ENCODE measurements around a stretch of chr16.

DNA sequence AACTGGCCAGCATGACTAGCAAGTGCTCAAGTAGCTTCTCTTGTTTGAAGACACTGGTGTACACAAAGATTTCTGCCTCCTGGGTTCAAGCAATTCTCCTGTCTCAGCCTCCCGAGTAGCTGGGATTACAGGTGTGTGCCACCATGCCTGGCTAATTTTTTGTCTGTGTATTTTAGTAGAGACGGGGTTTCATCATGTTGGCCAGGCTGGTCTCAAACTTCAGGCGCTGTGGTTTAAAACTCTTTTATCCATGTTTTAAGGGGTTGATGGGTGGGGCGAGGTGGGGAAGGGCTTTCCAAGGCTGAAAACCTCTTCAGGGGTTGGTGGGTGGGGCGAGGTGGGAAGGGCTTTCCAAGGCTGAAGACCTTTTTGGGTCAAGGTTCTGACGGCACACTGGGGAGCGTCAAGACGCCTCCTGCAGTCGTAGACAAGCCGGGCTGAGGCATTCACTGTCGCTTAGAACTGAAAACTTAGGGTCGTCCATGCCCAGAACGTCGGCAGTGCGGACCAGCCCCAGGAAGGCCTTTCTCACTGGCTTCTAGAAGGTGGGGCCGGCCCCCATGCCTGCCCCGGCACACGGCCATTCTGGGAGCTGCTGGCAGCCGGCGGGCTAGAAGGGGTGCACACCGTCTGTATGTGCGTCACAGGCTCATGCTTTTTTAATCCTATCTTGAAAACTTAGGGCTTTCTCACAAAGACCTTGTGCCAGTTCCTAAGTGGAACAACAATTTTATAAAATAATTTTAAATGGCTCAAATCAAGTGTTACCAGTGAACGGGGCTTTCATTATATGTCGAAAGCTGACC is 111.6 kb downstream of the ANKRD11 start:
- PRO-cap = no peak
- RAMPAGE, long total RNA, 3 experiments = no peak in any of the 3 experiments

DNA sequence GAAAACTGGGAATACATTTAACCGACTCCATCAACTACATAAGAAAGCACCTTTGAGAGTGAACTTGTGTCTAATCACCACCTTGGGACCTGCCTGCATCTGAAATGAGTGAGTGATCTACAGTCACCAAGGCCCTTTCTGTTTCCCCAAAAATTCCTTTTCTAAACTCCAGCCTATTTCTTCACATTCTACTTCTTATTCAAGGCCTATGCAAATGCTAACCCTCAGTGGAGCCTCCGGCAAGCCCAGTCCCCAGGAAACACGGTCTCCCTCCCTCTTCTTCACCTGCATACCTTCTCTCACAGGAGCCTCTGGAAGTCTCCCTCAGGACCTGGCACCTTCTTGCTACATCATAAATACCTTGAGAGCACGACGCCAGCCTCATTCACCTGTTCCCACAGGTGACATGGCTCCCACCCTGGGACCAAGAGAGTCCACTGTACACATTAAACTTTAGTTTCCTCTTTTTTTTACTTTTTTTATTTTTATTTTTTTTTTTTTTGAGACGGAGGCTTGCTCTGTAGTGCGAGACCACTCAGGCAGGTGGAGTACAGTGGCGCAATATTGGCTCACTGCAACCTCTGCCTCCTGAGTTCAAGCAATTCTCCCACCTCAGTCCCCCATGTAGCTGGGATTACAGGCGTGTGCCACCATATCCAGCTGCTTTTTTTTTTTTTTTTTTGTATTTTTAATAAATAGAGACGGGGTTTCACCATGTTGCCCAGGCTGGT is 97.4 kb downstream of the ANKRD11 start:
- PRO-cap = no peak
- RAMPAGE, long total RNA, 3 experiments = no peak in any of the 3 experiments

- PRO-cap = no peak
- RAMPAGE, long total RNA, 3 experiments = no peak in any of the 3 experiments
Measured at GRCh38 chr16:89441821-89442273, 48.5 kb downstream of the ANKRD11 start.

DNA sequence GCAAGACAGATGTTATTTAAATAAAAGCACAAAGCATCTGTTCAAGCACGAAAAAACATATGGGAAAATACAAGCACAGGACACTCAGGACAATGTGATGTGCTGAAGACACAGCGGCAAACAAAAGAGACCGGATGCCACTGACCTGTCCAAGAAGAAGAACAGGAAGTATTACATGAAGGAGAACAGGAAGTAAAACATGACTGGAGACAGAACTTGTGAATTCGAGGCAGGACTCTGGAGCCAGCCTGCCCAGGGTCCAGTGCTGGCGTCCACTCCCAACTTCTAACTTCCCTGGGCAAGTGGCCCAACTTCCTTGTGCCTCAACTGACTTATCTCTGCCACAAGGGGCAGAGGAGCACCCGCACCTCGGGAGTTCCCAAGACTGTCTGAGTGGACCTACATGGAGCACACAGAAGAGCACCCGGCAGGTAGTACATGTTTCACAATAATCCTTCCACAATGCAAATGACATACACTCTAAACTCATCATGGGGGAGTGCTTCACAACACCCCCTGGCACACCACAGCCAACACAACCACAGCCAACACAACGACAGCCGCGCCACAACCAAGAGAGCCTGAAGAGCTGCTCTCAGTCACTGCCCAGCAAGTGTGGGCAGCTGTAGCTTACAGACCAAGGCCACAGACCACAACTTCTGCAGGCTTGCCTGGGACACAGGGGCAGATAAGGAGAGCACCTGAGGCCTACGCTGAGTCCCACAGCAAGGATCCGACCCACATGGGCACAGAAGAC is 36.6 kb downstream of the ANKRD11 start:
- PRO-cap = no peak
- RAMPAGE, long total RNA, 3 experiments = no peak in any of the 3 experiments

DNA sequence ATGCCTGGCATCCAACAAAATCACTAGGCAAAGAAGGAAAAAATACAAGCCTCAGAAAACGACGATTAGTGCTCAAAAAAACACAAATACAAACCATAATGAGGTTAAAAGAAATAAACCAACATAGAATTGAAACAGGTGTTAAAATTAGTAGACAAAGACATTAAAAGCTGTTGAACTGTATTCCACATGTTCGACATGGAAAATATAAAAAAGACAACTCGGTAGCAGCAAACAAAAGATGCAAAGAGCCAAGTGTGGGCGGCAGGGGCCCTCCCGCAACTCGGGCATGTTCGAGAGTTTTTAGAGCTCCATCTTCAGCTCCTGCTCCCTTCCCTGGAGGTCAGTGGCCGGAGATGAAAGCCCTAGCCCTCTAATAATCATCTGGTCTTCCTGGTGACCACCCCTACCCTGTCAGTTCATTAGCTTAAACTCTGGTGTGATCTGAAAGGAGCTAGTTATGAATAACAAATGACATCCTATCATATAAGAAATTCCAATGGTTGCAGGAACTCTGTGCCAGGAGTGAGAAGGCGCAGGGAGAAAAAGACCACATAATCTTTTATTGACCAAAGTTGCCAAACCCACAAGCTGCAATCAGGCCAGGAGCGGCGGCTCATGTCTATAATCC is 23.7 kb downstream of the ANKRD11 start:
- PRO-cap = no peak
- RAMPAGE, long total RNA, 3 experiments = no peak in any of the 3 experiments

DNA sequence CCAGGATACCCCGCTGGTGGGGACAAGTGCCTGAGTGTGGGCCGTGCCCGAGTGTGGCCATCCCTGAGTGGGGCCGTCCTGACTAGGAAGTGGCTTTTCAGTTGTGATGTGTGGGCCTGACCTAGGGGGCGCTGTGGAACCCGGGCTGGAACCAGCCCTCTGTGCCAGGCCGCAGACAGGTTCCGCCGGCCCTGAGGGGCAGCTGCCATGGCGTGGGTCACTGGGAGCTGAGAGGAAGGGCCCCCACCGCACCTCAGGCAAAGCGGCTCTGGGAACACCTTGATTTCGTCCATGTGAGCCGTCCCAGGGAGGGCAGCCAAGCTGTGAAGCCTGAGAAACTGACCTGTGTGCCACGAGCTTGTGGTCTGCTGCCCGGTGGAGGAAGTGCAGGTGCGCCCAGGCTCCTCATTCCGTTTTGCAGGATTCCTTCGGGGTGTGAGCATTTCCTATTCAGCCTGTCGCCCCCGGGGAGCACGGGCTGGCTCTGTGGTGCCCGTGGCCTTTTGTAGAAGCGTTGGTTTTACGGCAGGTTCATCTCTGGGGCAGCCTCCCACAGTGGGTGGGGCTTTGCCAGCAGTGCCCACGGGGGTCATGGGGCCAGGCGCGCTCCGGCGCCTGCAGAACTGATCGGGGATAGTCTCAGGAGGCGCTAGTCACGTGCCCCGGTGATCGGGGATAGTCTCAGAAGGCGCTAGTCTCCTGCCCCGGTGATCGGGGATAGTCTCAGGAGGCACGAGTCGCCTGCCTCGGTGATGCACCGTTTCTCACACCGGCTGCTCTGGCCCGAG is 5.3 kb downstream of the RPL13 start:
- PRO-cap = no peak
- RAMPAGE, long total RNA, 3 experiments = no peak in any of the 3 experiments

- PRO-cap = no peak
- RAMPAGE, long total RNA, 3 experiments = no peak in any of the 3 experiments
Measured at GRCh38 chr16:89586914-89587215, 11.3 kb downstream of the CPNE7 start.

DNA sequence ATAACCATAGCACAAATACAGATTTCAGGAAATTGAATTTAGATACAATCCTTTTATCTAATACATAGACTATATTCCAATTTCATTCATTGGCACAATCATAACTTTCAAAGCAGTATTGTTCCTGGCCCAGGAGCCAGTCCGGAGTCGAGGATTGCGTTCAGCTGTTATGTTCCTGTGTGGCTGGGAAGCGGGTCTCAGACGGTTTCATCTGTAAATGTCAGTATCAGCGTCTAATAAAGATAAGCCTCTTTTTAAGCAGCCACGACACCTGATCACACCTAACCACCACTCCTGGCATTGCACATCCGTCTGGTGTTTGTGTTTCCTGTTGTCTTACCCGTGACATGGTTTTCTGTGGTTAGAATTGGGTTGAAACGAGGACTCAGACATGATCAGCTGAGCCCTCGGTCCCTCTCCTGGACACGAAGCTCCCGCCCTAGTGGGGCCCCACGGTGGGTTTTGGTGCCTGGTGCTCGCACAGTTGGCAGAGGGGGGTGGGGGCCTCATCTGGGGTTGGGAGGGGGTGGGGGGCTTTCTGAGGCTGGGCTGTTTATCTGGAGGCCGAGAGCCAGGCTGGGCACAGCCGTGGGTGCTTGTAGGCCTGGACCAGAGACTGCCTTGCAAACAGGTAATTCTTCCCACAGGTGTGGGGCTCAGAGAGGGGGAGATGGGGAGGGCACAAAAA is 18.3 kb downstream of the CPNE7 start:
- PRO-cap = no peak
- RAMPAGE, long total RNA, 3 experiments = no peak in any of the 3 experiments

DNA sequence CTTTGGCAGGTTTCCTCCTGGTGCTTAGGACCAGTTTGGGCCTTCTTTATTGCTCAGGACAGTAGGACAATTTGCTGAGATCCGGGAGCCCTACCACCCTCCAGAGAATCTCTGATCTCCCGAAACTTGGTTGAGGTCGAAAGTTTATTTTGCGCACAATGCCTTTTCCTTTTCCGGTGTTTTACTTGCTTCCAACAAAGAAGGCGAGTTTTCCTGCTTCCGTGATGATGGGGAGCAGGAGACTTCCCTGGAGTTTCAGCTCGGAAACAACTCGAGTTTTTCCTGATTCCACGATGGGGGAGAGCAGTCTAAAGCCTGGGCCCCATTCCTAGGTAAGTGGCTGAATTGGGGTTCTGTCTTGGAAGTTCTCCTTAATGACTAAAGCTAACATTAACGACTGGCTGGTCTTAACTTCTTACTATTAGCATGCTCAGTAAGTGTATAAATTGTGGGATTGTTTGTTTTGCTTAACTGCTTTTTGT is 13.9 kb upstream of the CDK10 start:
- PRO-cap = no peak
- RAMPAGE, long total RNA, 3 experiments = no peak in any of the 3 experiments

DNA sequence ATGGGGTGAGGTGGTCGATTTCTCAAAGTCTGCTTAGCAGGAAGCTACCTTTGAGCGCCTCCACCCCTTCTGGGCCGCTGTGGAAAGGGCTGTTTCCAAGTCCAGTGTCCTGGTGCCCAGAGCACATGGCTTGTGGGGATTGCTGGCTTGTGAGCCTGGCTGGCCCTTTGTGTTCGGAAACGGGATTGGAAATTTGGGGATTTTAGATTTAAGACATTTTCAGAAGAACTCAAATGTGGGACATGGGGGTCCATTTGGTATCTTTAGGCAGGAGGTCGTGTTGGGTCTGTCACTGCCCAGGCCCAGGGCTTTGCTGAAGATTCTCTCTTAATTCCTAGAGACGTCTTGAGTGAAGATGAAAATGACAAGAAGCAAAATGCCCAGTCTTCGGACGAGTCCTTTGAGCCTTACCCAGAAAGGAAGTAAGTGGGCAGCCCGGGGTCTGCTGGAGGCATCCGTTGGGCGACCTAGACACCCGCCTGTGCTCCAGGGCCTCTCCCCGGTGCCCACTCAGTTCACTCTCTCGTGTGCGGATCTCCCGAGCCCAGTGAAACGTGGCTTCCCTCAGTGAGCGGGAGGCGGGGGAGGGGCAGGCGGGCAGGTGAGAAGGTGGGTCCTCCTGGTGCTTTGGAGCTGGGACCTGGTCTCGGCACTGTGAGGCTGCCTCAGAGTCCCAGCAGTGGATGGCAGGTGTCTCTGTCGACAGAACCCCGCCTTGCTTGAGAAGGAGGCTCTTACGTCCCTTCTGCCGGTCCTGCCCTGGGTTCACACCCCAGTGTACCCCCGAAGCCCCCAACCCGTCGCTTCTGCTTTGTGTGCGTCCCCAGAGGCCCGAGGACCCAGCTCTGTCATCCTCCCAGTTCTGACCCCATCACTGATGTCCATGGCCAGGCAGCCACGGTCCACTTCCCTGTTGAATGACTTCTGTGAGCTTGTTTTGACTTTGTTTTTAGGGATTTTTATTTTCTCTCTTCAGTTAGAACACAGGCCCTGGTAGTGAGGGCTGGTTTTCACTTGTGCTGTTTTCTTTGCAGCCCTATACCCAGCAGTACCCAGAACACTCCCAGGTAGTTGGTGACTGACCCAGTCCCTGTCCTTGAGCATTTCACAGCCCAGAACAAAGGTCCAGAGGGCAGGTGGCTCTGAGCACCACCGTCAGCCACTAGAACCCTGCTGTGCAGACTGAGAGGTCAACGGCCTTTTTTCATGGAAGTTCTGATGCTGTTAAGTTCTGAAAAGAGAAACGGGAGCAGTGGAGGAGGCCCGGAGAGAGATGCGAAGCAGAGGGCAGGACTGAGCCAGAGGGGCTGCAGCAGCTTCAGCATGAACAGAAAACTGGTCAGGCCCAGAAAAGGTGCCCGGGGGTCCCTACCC is 8.0 kb downstream of the ZNF276 start:
- PRO-cap = no peak
- RAMPAGE, long total RNA, 3 experiments = no peak in any of the 3 experiments

DNA sequence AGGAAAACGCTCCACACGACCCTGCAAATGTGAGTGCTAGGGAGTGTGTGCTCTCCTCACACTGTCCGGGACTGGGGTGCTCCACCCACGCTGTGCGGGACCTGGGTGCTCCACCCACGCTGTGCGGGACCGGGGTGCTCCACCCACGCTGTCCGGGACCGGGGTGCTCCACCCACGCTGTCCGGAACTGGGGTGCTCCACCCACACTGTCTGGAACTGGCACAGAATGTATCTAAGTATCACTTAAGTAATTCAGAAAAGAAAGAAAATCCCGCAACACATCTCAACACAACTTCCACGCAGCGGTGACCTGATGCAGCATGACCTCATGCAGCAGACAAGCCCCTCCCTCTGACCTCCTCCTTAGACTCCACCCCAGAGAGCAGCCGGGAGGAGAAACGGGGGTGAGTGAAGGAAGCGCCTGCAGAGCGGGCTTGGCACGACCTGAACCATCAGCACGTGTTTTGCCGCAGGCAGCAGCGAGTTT is 38.5 kb downstream of the ZNF276 start:
- PRO-cap = no peak
- RAMPAGE, long total RNA, 3 experiments = no peak in any of the 3 experiments

- PRO-cap = no peak
- RAMPAGE, long total RNA, 3 experiments = no peak in any of the 3 experiments
Measured at GRCh38 chr16:89829367-89830293, 1.4 kb downstream of the SPIRE2 start.

- PRO-cap = no peak
- RAMPAGE, long total RNA, 3 experiments = no peak in any of the 3 experiments
Measured at GRCh38 chr16:89874134-89874977, 964 bp downstream of the TCF25 start.

DNA sequence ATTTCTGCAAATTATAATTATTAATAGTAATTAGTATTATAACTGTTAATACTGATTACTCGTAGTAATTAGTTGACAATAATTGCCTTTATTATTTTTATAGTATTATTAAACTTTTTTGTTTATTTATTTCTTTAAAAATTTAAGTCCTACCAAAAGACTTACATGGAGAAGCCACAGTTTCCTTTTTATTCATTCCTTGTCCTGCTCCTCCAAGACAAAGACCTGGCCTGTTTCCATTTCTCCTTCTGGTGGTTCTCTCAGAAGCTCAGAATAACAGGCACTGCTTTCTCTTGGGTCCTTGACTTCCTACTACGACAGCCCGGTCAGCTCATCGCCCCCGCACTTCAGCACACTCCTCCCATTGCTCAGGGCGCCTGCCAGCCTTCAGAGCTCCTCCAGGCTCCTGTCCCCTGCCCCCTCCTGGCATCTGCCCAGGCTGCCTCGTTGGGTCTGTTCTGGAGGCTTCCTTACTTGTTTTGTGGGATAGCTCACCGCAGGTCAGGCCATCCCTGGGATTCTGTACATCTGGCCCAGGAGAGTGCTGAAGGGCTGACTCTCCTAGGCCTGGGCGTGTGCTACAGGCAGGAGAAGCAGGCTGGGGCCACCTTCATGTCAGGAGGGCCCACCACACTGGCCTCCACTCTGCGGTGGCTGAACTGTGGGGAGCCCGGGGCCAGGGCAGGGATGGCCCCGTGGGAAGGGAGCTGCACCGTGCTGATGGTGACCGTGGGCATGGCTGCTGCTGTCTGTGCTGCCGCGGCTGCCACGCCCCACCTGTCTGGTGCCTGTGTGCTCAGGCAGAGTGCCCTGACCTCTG is 17.6 kb downstream of the TCF25 start:
- PRO-cap = no peak
- RAMPAGE, long total RNA, 3 experiments = no peak in any of the 3 experiments

- PRO-cap = no peak
- RAMPAGE, long total RNA, 3 experiments = no peak in any of the 3 experiments
Measured at GRCh38 chr16:89906168-89906696, 12.4 kb upstream of the MC1R start.

DNA sequence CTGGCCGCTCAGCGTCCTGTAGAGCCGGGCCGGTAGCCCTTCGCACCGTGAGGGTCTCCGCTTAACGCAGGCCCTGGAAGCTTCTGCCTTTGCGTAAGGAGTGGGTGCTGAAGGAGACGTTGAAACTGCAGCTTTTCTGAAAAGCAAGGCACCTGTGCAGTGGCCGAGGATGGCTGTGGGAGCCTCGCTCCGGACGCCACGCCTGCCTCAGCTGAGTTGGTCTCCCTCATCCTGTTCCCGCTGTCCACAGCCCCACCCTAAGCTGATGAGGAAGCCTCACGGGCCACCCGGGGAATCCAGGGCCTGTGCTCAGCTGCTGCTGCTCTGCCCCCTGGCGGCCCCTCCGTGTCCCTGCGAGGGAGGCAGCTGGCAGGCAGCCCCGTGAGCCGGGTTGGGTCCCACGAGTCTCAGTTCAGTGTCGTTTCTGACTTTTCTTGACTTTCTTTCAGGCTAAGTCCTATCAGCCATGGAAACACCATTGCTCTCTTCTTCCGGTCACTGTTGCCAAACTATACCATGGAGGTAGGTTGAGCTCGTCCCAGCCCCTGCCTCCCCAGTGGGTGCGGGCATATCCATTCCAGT is 8.4 kb upstream of the MC1R start:
- PRO-cap = no peak
- RAMPAGE, long total RNA, 3 experiments = no peak in any of the 3 experiments

DNA sequence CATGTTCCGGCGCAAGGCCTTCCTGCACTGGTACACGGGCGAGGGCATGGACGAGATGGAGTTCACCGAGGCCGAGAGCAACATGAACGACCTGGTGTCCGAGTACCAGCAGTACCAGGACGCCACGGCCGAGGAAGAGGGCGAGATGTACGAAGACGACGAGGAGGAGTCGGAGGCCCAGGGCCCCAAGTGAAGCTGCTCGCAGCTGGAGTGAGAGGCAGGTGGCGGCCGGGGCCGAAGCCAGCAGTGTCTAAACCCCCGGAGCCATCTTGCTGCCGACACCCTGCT is 12.4 kb downstream of the TUBB3 start:
- PRO-cap = no peak
- RAMPAGE, long total RNA, 3 experiments = no peak in any of the 3 experiments

- PRO-cap = no peak
- RAMPAGE, long total RNA, 3 experiments = no peak in any of the 3 experiments
Measured at GRCh38 chr16:89957868-89958178, 9.3 kb downstream of the DEF8 start.

DNA sequence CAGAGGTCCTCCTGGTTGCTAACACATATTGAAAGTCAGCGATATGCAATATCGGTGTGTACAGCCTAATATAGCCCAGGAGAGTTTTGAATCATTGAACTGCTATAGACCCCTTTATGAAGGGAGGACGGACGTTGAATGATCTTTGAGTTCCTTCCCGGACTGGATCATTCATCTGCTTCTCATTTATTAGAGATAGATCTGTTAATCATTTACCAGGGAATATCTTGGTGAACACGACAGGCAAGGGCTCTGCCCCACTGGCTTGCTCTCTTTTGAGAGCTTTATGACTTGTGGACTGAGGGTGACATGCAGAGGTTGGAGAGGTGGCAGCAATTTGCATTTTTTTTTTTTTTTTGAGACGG is 25.3 kb downstream of the DEF8 start:
- PRO-cap = no peak
- RAMPAGE, long total RNA, 3 experiments = no peak in any of the 3 experiments

GRCh38 chr16:90015956-90016475 is 3.2 kb downstream of the DBNDD1 start:
- PRO-cap = no peak
- RAMPAGE, long total RNA, 3 experiments = no peak in any of the 3 experiments